Hepatocyte (in vitro differentiated cells and primary cell): ENCODE measurements around a stretch of chr13.

DNA sequence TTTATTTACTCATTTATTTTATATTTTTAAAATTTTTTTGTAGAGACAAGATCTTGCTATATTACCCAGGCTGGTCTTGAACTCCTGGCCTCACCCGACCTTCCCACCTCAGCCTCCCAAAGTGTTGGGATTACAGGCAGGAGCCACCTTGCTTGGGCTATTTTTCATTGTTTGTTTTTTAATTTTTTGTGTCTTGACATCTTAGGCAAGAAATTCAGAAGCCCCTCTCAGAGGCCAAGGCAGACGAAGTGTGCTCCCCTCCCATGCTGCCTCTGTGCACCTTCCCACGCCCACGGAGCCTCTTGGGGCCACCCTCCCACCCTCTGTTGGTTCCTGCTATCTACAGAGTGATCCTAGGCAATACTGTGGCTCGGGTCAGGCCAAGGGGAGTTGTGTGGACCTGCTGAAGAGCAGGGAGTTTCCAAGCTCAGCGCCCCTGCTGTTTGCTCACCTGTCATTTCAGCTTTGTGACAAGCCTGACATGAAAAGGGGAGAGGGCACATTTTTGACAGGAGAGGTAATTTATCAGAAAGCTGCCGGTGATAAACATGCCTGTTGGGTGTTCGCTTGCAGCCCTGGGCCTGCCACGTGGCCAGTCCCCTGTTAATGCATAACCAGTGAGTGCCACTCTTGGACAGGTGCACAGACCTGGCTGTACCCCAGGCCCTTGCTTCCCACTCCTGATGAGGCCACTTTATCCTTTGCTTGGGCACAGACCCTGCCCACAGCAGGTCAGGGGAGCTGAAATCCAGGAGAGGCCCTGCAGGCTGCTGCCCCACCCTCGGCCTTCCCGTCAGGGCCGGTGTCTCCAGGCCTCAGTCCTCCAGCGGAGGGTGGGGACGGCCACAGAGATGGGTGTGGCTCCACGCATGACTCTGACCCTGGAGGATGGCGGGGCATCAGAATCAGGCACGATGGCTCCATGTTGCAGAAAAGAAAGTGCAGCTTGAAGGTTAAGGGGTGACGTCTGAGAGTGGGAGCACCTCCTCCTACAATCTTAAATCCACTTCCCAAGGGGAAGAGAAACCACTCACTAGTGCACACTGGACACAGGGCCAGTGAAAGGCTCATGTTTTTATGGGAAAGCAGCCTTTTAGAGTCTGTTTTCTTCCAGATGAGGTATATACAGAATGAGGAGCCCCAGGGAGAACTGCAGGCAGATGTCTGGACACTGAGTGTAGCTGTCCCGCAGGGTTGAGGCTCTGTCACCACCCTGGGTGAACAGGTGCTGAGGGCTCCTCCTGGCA lies 201.5 kb upstream of the GPR12 start:
- RAMPAGE, long total RNA: no peak
- RRBS: no CpG with 5 or more reads among the region's 19 CpGs

GRCh38 chr13:26998153-26998840 lies 173.3 kb downstream of the USP12 start:
- RAMPAGE, long total RNA: no peak
- RRBS: no CpG with 5 or more reads among the region's 12 CpGs

GRCh38 chr13:27006427-27006828 lies 165.2 kb downstream of the USP12 start:
- RAMPAGE, long total RNA: no peak
- RRBS: 4% methylated on average over 6 of the region's 15 CpGs

DNA sequence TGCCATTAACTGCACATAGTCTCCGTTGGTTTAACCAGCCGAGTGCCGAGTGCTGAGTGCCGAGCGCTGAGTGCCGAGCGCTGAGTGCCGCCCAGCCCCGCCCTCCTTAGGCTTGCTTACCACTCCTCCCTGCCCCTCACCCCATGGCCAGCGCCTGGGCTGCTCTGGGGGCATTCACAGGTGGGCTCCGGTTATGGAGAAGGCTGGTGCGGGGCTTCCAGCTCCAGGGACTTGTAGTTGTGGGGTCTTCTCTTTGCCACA lies 164.7 kb downstream of the USP12 start:
- RAMPAGE, long total RNA: no peak
- RRBS: no CpG with 5 or more reads among the region's 12 CpGs

DNA sequence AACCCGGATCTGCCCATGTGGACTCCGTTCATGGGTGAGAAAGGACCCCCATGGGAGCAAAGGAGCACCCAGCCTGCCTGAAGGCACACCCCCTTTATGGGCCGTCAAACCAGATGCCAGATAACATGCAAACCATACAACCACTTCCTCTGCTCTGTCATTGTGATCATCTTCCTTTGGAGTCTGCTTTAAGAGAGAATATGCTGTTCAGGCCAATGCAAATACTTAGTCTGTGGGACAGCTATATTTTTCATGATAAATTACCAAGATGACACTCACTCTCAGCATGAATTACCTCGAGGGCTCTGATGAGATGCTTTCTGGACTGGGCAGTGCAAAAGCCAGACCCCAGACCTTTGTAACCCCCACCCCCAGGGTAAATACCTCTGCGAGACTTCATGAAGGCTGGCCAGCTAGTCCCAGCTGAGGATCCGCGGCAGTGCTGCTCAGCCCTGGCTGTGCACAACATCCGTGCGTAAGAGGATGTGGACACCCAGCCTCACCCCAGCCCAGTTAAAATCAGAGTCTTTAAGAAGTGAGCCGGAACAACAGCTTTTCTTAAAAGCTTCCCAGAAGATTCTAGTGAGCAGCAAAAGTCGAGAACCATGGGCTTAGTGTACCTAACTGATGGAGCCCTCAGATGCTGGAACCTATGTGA lies 126.5 kb downstream of the USP12 start:
- RAMPAGE, long total RNA: no peak
- RRBS: no CpG with 5 or more reads among the region's 11 CpGs

GRCh38 chr13:27163031-27164175 lies 8.2 kb downstream of the USP12 start:
- RAMPAGE, long total RNA: no peak
- RRBS: no CpG with 5 or more reads among the region's 5 CpGs

- RAMPAGE, long total RNA: no peak
- RRBS: no CpG with 5 or more reads among the region's 2 CpGs
Observed at GRCh38 chr13:27172582-27173001, 981 bp upstream of the USP12 start.

DNA sequence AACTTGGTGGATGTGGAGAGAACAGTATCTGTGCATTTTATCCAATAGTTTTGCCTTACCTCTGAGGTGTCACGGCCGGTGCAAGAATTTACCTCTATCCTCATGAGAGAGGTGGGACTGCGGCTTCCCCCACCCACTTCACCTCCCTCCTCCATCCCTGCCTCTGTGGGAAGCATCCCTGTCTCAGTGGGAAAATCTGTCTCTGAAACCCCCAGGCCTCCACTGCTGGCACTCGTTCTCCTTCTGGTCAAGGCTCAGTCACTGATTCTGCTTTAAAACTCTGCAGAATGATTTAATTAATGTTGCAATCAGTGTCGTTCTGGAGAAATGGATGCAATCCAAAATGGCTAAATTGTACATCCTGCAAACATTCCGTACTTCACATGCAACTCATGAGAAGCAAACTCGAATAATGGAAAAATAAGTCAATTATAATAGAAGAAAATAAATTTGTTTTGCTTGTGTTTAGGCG lies 5.5 kb downstream of the RASL11A start:
- RAMPAGE, long total RNA: no peak
- RRBS: no CpG with 5 or more reads among the region's 8 CpGs

GRCh38 chr13:27296453-27296892 lies 25.8 kb downstream of the RASL11A start:
- RAMPAGE, long total RNA: no peak
- RRBS: no CpG with 5 or more reads among the region's 10 CpGs

DNA sequence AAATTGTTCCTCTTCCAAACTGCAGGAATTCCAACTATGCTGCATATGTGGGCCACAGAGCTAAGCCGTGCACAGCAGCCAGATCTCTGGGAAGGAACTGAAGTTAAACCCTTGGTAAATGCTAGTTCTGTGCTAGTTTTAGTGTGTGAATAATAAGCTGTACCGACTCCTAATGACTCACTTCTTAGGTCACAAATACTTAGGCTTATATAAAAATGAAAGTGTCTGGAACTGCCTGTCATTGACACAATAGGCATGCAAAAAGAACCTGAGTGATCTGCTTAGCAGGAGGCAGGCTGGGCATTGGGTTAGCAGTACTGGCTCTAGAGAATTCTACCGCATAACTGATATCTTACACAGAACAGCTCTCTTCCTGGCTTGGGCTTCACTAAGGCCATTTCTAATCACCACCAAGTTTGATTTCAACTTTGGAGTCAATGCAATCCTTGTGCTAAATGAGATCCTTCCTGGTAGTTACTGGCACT lies 21.1 kb upstream of the GTF3A start:
- RAMPAGE, long total RNA: no peak
- RRBS: no CpG with 5 or more reads among the region's 3 CpGs

- RAMPAGE, long total RNA: no peak
- RRBS: no CpG with 5 or more reads among the region's 25 CpGs
Observed at GRCh38 chr13:27441834-27443257, 8.0 kb downstream of the MTIF3 start.

DNA sequence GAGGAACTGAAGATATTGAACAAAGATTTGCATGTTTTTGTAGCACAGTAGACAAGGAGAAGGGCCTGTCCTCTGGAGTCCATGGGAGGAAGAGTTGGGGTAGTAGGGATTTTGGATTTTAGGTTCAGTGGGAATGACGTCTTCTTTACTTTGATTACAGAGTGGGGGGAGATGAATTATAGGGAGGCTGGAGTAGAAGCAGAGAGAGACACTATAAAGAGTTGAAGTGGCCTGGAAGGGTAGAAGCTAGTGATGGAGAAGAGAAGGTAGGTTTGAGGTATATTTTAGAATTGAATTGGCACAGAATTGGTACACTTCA lies 3.4 kb downstream of the POLR1D start:
- RAMPAGE, long total RNA: no peak
- RRBS: no CpG with 5 or more reads among the region's 1 CpG

- RAMPAGE, long total RNA: no peak
- RRBS: no CpG with 5 or more reads among the region's 6 CpGs
Observed at GRCh38 chr13:27727488-27727807, 64.8 kb upstream of the GSX1 start.

DNA sequence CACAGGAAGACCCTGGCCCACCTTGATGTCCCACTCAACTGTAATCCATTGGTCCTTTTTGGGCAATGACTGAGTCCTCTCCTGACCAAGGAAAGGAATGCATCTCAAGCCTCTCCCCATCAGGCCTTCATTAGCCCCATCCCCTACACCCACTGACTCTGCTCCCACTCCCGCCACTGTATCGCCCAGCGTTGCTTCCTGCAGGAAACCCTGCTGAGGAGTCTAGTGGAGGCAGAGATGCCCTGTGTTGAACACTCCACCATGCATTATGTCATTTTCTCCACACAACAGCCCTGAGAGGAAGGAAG lies 49.8 kb upstream of the GSX1 start:
- RAMPAGE, long total RNA: no peak
- RRBS: no CpG with 5 or more reads among the region's 3 CpGs

GRCh38 chr13:27954984-27955507 lies 14.1 kb downstream of the CDX2 start:
- RAMPAGE, long total RNA: no peak
- RRBS: no CpG with 5 or more reads among the region's 10 CpGs

DNA sequence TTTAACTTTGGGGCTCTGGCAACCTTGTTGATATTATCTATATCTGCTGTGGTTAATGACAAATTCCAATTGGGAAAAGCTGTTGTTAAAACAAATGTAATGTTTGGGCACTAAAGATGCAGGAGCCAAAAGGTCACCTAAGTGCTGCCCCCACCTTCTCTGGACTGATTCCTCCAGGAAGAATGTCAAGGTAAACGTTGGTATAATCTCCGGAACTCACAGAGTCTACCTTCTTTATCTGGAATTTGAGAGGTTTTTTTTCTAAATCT lies 12.1 kb downstream of the CDX2 start:
- RAMPAGE, long total RNA: no peak
- RRBS: no CpG with 5 or more reads among the region's 2 CpGs

DNA sequence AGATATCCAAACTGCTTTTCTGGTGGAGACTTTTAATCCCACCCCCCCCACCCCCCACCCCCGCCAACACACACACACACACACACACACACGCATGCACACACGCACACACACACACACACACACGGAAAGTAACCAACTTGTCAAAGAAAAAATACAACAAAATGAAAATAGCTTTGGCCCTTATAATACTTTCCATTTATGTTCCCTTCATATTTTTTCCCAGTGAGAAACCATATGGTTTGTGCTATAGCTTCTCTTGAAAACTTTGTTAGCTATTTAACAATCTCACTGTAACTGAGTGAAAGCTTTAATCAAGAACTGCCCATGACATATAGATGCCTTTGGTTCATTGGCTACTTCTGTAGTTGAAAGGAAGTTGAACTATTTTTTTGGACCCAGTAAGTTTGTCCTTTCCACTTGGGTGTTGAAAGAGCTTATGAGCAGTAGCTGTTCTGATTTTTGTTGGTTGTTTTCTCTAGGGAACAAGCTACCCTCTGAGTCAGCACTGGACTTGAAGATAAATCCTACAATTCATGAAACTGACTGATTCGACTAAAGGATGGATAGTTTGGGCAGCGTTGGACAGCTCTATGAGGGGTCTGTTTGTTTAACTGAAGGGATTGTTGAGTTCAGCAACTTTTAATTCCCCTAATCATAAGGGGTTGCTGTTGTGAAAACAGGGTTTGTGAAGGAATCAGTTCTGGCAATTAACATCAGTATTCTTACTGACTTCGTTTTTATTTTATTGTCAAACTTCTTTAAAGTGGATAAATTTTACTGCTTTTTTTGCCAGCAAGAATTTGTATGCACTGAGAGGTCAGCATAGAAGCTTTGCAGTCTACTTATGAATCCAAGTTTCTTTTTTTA lies 101.0 kb downstream of the PAN3 start:
- RAMPAGE, long total RNA: no peak
- RRBS: no CpG with 5 or more reads among the region's 7 CpGs

GRCh38 chr13:28267137-28267480 lies 128.8 kb downstream of the PAN3 start:
- RAMPAGE, long total RNA: no peak
- RRBS: no CpG with 5 or more reads among the region's 2 CpGs

DNA sequence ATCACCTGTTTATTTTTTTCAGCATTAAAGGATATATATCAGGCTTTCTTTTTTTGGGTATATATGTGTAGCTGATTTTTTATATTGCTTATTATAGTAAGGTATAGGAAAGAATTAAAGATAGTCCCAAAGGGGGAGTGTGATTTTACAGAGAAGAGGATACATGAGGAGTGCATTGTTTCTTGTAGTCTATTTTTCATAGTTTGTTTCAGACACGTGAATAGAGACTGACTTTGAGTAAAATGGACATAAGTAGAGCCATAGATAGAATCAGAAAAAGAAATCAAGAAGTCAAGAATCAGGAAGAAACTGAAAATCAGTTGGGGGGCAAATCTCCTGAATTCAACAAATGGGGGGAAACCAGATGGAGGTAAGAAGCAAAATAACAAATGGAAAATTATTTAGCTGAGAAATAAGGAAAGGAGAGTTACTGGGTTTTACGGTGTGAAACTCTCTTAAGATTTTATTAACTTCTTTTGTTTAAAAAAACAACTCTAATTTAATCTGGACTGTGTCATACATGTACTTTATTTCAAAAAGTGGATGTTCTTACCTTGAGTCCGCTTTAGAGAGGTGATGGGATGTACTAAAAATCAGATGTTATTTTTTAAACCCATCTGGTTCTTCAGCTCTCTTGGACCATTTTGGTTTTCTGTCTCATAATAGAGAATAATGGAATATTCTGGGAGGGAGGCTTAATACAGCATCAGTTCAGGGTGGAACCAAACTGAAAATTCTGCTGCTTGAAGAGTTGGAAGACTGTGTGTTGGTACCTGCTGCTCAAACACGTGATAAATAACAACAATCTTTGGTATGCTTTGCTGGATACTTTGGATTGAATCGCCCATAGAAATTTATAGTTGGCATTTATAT lies 136.6 kb downstream of the PAN3 start:
- RAMPAGE, long total RNA: no peak
- RRBS: no CpG with 5 or more reads among the region's 5 CpGs

DNA sequence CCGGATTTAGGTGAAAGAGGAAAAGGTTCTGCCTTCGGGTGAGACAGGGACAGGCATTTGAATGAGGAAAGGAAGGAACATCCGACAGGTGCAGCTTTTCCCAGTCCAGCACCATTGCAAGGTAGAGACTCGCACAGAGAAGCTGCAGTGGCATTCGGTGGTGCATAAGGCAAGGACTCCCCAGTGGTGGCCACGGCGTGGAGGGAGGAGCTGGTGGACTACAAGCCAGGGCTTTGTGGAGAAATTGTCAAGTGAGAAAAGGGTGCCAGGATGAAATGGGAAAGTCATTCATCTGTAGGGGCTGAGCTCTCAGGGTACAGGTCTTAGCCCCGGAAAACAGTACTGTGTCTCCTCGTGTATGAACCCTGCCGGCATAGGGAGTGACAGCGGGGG lies 167.6 kb downstream of the PAN3 start:
- RAMPAGE, long total RNA: no peak
- RRBS: 87% methylated on average over 3 of the region's 11 CpGs